GM12891 (cell line): ENCODE results near the gene AMD1.

DNA sequence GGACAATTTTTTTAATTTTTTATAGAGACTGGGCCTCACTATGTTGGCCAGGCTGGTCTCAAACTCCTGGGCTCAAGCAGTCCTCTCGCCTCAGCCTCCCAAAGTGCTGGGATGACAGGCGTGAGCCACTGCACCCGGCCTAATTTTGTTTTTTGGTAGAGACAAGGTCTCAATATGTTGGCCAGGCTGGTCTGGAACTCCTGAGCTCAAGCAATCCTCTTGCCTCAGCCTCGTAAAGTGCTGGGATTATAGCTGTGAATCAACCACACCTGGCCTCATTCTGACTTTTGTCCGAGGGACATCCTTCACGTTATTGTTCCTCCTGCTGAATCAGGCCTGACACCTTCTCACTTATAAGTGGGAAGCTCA, 92.4 kb upstream of the SLC22A16 start:
- RRBS: no CpG with 5 or more reads among the region's 6 CpGs

GRCh38 chr6:110655582-110656253, 159.6 kb downstream of the CDK19 start:
- RRBS: no CpG with 5 or more reads among the region's 3 CpGs

DNA sequence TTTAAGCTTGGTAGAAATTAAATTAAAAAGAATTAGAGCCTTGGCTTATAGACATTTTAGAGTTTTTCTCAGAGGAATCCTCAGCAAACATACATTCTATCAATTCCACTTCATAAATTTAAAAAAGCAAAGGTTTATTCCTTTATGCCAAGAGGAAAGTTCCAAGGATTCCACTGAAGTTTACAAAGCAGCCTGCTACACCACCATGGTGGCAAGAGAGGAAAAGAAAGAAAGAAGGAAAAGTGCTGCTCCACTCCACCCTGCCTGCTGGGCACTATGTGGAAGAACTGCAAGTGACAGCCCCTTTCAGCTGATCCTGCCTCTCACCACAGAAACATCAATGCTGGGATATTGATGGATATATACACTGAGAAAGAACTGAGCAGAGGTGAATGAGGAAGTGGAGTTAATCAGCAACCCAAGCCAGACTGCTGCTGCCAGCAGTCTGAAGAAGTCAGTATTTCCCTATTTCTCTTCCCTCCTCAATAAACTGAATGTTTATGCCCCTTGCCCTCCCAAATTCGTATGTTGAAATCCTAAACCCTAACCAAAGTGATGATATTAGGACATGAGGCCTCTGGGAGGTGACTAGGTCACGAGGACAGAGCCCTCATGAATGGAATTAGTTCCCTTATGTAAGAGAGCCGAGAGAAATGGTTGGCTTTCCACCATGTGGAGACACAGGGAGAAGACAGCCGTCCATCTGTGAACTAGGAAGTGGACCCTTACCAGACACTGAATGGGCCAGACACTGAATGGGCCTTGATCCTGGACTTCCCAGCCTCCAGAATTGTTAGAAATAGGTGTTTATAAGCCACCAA, 76.4 kb downstream of the CDK19 start:
- RRBS: no CpG with 5 or more reads among the region's 4 CpGs

GRCh38 chr6:110873732-110874865, at the start of gene AMD1:
Gene AMD1 (plus strand): TSS chr6:110874785.
- RRBS: 2% methylated on average over 5 of the region's 59 CpGs

DNA sequence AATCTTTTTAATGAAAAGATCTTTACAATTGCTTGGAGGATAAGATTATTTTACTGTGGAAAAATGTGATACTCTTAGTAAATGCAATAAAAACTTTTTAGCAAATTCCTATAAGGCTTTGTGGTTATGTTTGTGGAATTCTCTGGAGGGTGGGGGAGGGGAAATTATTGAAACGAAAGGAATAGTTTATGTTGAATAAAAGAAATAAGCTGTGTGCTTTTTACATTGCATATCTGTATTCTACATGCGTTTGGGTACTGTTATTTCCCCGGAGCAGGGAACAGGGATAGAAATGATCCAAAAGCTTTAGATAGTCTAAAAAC, 28.1 kb upstream of the MFSD4B start:
- RRBS: no CpG with 5 or more reads among the region's 3 CpGs

DNA sequence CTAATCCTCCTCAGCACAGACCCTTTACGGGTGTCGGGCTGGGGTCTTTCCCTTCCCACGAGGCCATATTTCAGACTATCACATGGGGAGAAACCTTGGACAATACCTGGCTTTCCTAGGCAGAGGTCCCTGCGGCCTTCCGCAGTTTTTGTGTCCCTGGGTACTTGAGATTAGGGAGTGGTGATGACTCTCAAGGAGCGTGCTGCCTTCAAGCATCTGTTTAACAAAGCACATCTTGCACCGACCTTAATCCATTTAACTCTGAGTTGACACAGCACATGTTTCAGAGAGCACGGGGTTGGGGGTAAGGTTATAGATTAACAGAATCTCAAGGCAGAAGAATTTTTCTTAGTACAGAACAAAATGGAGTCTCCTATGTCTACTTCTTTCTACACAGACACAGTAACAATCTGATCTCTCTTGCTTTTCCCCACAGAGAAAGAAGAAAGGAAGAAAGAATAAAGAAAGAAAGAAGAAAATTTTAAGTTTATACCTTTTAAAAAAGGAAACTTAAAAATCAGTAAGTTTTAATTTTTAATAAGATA, 3.4 kb upstream of the MFSD4B start:
- RRBS: no CpG with 5 or more reads among the region's 8 CpGs

- RRBS: no CpG with 5 or more reads among the region's 8 CpGs
Observed at GRCh38 chr6:111374938-111375700, 107.9 kb downstream of the REV3L start.

- RRBS: no CpG with 5 or more reads among the region's 1 CpG
Observed at GRCh38 chr6:111481513-111481814, 1.6 kb downstream of the REV3L start.

DNA sequence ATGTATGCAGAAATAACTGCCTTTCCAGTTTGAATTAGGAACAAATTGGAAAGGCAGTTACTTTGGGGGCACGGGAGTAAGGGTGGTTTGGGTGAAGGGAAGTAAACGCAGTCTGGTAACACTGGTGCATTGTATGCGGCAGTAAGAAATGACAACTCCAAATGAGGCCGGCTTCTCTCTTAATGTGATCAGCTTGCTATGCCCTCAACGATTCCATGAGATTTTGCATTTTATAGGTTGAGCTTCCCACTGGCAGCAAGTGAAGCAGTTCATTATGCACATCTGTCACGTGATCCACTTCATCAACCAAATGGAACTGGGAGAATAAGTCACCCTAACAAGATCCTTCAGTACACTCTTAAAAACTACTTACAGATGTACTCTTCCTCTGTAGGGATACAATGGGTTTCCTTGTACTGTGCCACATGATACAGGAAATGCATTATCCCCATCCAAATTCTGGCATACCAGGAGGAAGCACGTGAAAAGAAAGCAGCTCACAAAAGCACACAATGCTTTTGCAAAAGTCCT, 57.9 kb upstream of the REV3L start:
- RRBS: no CpG with 5 or more reads among the region's 7 CpGs

- RRBS: no CpG with 5 or more reads among the region's 11 CpGs
Observed at GRCh38 chr6:111625424-111626032, 19.9 kb upstream of the TRAF3IP2 start.

DNA sequence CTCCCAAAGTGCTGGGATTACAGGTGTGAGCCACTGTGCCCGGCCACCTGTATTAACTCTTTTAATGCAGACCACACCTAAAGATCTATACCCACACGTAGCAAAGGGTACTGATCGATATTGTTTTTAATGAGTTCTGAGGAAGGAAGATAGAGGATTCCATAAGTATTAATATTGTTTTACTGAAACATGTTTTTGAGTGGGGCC, 92.6 kb upstream of the TRAF3IP2 start:
- RRBS: no CpG with 5 or more reads among the region's 3 CpGs

DNA sequence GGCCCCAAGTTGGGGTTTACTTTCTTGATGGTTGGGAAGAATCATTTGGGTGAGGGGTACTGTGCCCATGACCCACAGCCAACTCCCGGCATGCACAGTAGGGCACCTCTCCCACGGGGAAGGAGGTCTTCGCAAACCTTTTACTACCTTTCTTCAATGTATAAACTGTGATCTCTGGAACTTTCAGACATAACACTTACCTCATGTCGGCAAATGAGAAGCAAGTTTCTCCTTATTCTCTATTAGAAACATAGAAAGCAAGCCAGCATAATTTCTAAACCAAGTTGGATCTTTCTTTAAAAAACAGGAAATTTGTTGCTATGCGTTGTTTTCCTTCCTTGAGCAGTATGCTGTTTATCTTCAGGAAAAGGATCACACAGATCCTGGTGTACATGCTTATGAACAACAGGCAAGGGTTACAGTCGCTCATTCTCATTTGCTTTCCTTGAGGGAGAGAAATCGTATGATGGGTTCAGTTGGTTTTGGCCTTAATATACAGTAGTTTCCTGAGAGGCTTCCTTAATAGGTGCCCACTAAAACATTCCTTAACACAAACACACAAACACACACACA, 118.9 kb downstream of the FYN start:
- RRBS: no CpG with 5 or more reads among the region's 7 CpGs

DNA sequence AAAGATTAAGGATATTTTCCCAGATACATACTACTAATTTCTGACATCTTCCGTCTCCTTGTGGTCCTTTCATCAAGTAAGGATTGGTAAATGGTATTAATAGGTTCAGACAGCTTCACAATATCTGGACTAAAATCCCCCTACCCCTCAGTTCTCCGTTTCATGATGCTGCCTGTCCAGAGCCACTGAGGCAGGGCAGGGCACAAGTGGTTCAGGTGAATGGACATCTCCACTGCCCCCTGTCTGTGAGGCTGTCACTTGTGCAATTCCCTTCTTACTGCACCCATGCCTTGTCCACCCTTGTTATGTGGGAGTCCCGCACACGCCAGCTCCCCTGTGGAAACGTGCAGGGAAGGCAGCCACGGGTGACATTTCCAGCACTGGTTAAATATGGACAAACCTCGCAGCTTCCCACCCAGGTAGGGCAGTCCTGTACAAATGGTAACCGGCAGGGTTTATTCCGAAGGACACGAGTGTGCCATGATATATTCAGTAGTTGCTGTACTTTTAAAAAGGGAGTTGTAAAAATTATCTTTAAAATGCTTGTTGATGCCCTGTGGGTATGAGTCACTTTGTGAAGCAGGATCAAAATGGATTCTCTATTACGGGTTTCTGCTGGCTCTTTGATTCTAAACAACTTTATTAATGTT, 73.6 kb downstream of the FYN start:
- RRBS: no CpG with 5 or more reads among the region's 11 CpGs

- RRBS: no CpG with 5 or more reads among the region's 3 CpGs
Observed at GRCh38 chr6:111823695-111824449, 49.4 kb downstream of the FYN start.

DNA sequence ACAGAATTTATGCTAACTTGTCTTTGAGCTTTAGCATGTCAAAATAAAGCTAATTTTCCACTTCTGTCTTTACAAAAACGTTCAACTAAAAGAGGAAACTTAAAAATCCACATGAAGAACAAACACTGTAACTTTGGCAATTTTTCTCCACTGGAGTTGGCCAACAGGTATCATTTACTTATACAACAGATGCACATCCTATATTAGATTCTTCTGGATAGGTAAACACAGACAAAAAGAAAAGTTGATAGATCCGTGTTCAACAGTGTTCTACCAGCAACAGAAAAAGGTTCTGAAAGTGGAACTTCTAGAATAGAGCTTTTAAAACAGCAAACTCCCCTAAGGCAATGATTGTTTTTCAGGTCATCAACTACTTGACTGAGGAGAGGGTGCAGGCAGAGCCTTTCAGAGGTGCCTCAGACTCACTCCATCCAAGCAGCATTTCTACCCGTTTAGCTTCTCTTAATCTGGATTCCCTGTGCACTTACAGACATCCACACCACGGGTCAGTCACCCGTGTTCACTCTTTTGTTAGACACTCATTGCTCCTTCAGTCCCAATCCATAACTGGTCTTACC, 29.0 kb downstream of the FYN start:
- RRBS: no CpG with 5 or more reads among the region's 5 CpGs

DNA sequence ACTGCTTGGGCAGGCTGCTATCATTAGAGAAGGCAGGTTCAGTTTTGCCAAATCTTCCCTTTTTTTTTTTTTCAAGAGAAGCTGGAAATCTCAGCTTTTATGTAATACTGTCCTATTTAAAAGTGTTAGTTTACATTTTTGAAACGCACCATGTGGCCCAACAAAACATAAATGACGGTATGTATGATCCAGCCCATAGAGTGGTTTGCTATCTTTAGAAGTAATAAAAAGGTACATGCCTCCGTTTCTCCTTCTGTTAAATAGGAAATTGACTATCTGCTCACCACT, 21.5 kb downstream of the FYN start:
- RRBS: no CpG with 5 or more reads among the region's 3 CpGs

- RRBS: no CpG with 5 or more reads among the region's 3 CpGs
Observed at GRCh38 chr6:111859211-111859661, 14.0 kb downstream of the FYN start.

GRCh38 chr6:111869929-111870577, 3.2 kb downstream of the FYN start:
- RRBS: no CpG with 5 or more reads among the region's 7 CpGs

DNA sequence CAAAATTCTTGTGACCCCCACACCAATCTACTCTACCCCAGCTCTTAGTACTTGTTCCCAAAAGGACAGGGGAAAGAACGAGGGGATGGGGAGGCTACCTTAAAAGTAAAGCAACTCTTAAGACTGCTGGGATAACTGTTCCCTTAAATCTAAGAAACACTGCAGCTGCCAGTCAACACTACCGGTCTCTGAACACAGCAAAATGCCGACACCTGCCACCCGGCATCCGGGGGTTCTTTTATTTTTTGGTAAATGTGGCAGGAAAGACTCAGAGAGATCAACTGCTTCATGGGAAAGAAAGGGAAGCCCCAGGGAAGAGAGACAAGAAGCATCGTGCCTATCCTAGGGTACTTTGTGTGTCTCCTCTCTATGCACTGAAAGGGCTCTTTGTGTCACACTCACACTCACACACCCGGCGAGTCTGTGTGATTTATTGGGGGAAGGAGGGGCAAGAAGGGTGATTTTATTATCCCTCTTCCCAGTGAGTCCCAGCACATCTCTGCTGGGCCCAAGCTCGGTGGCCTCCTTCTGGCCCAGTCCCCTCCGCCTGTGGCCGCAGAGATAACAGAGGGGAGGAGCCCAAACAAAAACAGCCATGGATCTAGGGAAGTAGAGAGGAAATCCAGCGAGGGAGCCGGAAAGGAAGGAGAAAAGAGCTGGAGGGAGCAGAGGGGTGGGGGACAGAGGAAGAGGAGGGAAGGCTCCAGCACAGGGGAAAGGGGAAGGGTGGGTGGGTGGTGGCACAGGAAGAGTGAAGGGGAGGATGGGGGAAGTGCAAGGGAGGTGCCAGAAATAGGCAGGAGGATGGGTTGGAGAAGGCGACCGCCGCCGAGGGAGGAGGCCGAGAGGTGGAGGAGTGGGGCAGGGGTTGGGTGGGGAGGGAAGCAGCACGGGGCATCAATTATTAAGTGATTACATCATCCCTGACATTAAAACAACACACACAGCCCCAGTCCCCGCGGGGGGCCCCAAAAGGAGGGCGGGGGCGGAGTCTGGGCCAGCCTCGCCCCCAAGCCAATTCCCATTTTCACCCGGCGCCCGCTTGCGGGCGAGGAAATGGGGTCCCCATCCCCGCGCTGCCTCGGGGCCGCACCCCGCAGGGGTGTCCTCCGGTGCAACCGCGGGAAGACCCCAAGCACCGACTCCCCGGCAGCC, 1.2 kb downstream of the FYN start:
- RRBS: 1% methylated on average over 10 of the region's 39 CpGs

DNA sequence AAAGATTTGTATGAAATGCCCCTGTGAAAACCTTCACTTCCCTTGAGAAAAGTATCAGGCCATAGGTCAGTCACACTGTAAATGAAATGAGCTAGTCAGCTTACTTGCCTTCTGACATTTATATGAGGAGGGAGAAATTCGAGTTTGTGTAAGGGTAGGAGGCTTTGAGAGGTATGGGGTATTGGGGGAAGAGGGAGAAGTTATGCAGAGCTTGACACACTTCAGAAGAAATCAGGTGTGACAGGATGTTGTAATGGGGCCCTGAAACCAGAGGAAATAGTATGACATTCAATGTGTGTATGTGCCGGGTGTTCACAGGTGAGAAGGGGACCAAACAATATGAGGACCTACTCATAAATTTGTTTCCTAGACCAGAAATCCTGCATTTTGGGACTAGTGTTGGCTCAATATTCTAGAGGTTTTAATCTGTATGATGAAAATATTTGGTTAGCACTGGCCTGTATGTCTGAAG, 64.1 kb upstream of the CCN6 start:
- RRBS: no CpG with 5 or more reads among the region's 2 CpGs